Melanocyte of skin (primary cell): ENCODE measurements around a stretch of chrX.

DNA sequence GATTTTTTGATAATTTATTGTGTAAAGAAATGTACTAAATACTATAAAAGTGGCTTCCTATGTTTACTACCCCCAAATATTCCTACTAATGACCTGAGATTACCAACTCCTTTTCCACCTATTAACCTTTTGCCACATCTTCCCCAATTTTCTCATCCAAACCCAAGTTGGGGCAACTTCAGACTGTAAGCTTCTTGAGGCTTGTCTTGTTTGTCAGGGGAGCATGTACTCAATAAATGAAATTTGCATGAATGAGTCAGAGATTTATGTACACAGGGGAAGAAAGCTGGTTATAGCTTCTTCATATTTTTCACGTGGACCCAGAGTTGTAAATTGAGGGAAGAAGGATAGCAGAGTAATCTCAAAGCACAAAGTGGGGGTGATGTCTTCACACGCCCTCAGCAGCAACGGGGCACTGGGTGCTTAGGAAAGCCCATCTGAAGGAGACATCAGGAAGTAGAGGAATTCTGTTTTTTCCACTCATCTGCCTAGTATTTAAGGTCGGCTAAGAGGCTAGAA, 881 bp upstream of the CA5B start:
- CAGE, long polyA plus RNA, 2 experiments: no peak in any of the 2 experiments

DNA sequence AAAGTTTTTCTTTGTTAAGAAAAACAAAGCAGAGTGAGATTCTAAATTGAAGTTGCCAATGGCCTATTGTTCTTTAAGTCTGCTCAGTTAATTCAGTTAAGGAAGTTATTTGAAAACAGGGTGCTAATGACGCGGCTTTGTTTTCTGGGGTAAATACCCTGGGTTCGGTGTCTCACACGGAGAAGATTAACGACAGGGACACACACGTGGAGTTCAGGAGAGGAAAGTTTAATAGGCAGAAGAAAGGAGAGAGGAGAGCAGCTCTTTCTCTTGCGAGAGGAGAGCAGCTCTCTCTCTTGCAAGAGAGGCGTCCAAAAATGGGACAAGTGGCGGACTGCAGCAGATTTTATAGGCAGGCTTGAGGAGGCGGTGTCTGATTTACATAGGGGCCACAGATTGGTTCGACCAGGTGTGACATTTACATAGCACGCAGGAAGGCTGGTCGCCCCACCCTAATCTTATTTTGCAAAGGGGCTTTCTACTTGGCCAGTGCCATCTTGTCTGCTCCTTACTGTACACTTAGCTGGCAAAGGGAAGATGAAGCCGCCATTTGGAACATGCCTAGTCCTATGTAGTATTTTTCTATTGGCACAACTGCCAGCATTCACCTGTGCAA, 9.7 kb downstream of the CA5B start:
- CAGE, long polyA plus RNA, 2 experiments: no peak in any of the 2 experiments

GRCh38 chrX:15799654-15800086, 9.4 kb downstream of the ZRSR2 start:
- CAGE, long polyA plus RNA, 2 experiments: no peak in any of the 2 experiments

- CAGE, long polyA plus RNA, 2 experiments: no peak in any of the 2 experiments
Observed at GRCh38 chrX:15805675-15806365, 15.5 kb downstream of the ZRSR2 start.

- CAGE, long polyA plus RNA, 2 experiments: no peak in any of the 2 experiments
Observed at GRCh38 chrX:15891395-15891914, 36.8 kb upstream of the AP1S2 start.

GRCh38 chrX:16711661-16712282, 697 bp downstream of the CTPS2 start:
- CAGE, long polyA plus RNA, 2 experiments: no peak in any of the 2 experiments

DNA sequence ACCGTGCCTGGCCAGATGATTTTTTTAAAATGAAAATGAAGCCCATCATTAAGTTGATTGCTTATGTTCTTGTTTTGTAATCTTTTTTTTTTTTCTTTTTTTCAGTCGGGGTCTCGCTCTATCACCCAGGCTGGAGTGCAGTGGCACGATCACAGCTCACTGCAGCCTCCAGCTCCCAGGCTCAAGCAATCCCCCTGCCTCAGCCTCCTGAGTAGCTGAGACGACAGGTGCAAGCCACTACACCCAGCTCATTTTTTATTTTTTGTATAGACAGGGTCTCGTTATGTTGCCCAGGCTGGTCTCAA, 3.3 kb upstream of the SYAP1 start:
- CAGE, long polyA plus RNA, 2 experiments: no peak in any of the 2 experiments

- CAGE, long polyA plus RNA, 2 experiments: no peak in any of the 2 experiments
Observed at GRCh38 chrX:16726343-16726675, 6.9 kb downstream of the SYAP1 start.

- CAGE, long polyA plus RNA, 2 experiments: no peak in any of the 2 experiments
Observed at GRCh38 chrX:16762528-16763404, 23.5 kb upstream of the TXLNG start.

DNA sequence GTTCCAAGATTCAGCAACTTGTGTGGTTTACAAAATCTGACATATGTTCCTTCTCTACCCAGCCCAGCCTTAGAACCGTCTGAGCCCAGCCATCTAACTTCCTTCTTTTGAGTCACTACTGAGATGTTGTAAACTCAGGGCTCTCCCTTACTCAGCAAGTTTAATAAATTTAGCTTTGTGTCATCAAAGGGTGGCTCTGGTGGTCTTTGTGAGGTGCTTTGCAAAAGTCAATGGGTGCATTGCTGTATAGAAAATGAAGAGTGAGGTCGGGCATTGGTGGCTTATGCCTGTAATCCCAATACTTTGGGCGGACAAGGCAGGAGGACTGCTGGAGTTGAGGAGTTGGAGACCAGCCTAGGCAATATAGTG, 32.3 kb upstream of the REPS2 start:
- CAGE, long polyA plus RNA, 2 experiments: no peak in any of the 2 experiments

GRCh38 chrX:17005961-17006554, 59.6 kb downstream of the REPS2 start:
- CAGE, long polyA plus RNA, 2 experiments: no peak in any of the 2 experiments

DNA sequence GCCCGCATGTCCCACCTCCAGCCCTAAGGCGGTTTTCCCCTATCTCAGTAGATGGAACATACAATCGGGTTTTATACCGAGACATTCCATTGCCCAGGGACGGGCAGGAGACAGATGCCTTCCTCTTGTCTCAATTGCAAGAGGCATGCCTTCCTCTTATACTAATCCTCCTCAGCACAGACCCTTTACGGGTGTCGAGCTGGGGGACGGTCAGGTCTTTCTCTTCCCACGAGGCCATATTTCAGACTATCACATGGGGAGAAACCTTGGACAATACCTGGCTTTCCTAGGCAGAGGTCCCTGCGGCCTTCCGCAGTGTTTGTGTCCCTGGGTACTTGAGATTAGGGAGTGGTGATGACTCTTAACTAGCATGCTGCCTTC, 168.9 kb downstream of the REPS2 start:
- CAGE, long polyA plus RNA, 2 experiments: no peak in any of the 2 experiments

DNA sequence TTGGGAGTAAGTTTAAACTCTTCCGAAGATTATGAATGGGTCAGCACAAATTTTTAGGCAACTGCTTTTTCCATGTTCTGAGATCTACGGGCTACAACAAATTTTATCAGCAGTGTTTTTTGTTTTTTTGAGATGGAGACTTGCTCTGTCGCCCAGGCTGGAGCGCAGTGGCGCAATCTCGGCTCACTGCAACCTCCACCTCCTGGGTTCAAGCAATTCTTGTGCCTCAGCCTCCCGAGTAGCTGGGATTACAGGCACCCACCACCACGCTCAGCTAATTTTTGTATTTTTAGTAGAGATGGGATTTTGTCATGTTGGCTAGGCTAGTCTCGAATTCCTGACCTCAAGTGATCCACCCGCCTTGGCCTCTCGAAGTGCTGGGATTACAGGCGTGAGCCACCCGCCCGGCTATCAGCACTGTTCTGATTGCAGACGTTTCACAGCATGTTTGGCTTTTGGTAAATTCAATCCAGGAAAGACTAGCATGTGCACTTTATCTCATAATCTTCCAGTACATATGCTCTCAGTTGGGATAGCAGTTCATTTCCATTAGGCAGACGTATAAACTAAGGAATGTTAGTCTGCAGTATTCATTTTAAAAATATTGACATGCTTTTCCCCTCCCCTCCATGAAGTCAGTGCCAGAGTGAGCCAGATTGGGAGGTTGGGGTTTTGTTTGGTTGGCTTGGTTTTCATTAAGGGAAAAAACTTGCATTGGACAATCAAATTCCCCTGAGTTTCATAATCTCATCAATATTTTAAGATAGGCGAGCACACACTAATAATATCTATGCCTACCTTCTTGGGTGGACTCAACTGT, 202.9 kb downstream of the REPS2 start:
- CAGE, long polyA plus RNA, 2 experiments: no peak in any of the 2 experiments

DNA sequence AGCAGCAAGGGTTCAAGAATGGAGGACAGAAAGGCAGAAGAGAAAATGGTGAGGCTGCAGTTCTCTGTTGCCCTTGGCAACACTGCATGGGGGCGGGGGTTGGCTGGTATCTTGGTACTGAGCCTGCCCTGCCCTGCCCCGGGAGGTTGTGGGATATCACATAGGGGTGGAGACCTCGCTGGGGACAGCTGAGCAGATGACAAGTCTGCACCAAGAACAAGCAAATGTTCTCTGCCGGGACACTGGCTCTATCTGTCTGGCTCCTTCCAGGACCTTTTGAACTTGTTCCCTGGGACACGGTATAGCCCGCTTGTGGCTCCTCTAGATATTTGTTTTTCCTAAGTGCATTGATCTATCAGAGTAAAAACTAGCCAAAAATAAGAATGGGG, 39.9 kb downstream of the NHS start:
- CAGE, long polyA plus RNA, 2 experiments: no peak in any of the 2 experiments

GRCh38 chrX:17567180-17567957, 169.9 kb upstream of the SCML1 start:
- CAGE, long polyA plus RNA, 2 experiments: no peak in any of the 2 experiments

DNA sequence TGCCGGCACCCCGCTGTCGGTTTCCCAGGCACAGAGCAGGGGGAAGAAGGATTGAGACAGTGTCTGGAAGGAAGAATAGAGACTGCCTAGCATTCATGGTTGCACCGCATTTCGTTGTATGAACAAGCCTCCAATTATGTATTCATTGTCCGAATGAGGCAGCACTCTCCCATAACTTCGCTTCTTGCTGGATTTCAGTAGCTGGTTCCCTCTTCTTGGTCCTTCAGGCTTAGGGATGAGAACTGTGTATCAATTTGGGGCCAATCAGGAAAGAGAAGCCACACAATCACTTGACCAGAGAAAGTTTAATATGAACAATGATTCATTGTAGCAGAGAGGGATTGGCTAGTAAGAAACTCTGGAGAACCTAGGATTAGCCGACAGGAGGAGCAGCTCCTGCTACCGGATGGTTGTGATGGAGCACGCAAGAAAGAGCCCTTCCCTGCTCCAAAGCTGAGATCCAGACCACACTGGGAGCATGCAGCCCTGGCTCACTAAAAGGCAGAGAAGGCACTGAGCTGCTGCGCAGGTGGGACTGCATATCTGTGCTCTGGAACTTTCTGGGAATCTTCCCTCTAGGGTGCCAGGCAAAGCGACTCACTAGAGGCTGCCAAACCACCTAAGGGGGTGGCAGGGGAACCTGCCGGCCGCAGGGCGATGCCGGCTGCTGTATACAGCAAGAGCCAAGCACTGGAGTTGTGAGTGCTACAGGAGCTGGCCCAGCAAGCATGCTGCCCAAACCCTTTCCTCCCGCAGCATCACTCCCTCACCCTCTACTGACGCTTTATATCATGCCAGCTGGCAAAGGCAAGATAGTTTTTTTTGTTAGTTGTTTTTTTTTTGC, 30.4 kb upstream of the CDKL5 start:
- CAGE, long polyA plus RNA, 2 experiments: no peak in any of the 2 experiments

DNA sequence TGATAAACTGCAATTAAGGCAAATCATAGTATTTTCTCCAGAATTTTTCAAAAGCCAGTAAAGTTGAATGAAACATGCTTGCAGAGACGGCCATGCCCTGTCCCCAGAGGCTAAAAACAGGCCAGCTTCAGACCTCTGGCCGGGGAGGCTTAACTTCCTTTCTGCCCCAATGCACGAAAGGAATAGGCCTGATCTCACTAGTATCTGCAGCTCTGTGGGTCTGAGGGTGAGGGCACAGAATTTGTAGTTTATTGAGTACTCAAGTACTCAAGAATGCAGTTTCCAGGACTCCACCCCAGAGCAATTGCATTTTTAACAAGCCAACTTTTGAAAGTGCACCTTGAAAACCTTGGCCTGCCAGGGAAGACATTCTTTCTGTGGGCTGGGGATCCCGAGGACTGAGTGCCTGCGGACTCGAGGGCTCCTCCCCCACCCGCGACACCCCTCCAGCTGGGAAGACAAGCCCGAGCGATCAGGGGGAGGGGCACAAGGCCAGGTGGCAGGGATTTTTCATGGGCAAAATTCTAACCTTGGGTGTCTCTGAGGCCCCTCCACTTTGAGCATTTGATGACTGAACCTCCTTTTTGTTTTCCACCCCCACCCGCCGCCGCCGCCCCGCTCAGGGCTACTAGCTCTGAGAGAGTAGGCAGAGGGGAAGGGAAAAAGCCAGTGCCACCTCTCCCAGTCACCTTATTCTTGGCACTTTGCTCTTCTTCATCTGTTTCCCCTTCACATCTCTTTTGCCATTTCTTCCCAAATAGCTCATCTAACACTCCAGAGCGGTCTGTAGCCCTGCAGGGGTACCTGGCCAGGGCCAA, 22.3 kb downstream of the RS1 start:
- CAGE, long polyA plus RNA, 2 experiments: no peak in any of the 2 experiments

DNA sequence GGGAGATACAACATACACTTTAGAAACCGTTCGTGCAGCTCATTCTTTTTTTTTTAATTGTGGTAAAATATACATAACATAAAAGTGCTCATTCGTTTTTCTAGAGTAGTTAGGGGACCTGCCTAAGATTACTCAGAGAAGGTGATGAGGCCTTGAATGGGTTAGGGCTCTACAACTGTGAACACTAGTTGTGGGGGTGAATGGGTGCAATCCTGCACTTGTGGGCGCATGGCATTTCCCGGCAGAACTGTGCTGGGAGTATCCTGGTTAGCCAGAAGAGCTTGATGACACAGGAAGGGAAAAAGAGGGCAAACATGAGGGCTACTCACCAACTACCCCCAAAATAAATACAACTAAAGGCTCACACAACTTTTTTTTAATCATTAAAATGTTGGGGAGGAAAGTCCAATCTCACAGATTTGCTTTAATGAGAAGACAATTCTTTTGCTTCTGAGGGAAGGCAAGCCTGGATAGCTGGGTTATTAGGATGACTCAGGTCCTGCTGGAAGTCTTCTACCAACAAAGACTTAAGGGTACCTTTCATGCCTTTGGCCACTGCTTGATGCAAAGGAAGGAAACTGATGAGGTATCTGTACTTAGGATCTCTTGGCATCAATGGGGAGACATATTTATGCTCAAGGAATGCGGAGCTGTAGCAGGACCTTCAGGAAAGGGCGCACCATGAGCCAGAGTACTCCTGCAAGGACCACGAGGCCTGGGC, 2.7 kb downstream of the PHKA2 start:
- CAGE, long polyA plus RNA, 2 experiments: no peak in any of the 2 experiments

DNA sequence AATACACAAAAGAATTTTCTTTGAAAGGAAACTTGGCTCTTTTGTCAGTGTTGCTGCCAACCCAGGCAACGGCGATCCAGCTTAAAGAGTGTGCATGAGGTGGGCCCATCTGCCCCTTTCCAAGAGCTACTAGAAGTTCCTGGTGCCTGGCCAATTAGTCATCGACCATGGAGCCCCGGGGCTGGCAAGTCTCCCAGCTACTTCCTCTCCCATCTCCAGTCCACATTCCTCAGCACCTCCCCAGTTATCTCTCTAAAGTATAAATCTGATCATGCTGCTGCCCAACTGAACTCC, 158.1 kb upstream of the MAP3K15 start:
- CAGE, long polyA plus RNA, 2 experiments: no peak in any of the 2 experiments

DNA sequence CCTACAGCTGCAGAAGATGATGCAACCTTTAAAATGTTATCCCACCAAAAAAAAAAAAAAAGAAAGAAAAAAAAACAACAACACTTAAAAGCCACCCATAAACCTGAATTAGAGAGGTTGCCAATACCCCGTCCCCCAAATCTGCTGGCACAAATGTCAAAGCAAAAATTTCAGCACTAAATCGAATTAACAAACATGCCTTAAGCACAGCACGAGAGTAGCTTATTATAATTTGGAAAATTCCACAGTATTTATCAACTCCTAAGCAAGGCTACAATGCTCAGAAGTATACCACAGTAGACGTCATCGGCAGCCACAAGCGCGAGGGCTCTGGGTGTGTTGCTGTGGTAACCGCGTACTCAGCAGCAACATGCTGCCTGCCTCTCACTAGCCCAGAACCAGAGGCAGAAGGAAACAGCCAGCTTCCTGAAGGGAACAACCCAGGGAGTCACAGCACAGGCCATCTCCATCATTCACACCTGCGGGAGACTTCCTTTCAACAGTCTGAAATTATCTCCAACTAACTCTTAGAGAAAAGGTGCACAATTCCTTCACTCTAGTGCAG, 167.6 kb upstream of the MAP3K15 start:
- CAGE, long polyA plus RNA, 2 experiments: no peak in any of the 2 experiments